Penis (tissue), 1 donor: ENCODE data around the gene FBLN5.

- PRO-cap = no peak
Measured at GRCh38 chr14:90553669-90554882, 157.2 kb downstream of the CALM1 start.

GRCh38 chr14:90676776-90677310 is 139.4 kb downstream of the TTC7B start:
- PRO-cap = no peak

- PRO-cap = unidirectional peak, plus-strand start at chr14:90697351
Measured at GRCh38 chr14:90696760-90697623, 119.2 kb downstream of the TTC7B start.

DNA sequence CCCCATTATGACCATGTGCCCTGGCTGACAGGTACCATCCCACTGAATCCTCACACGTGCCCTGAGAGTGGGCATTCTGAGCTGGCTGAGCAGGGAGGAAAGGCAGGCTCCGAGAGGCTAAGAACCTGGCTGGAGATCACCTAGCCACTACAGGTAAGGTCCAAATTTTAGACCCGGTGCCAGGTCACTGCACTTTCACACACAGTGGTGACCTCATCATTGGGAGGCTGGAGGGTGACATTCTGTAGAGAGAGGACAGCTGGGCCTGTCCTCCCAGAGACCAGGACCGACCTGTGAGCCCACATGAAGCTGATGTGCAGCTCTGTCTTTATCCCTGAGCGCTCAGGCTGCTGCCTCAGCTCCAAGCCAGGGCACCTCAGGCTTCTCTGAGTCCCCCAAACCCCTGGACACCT is 4.2 kb downstream of the TTC7B start:
- PRO-cap = no peak

GRCh38 chr14:90850507-90851002 is 34.3 kb upstream of the TTC7B start:
- PRO-cap = no peak

GRCh38 chr14:91090572-91091179 is 23.2 kb upstream of the DGLUCY start:
- PRO-cap = no peak

DNA sequence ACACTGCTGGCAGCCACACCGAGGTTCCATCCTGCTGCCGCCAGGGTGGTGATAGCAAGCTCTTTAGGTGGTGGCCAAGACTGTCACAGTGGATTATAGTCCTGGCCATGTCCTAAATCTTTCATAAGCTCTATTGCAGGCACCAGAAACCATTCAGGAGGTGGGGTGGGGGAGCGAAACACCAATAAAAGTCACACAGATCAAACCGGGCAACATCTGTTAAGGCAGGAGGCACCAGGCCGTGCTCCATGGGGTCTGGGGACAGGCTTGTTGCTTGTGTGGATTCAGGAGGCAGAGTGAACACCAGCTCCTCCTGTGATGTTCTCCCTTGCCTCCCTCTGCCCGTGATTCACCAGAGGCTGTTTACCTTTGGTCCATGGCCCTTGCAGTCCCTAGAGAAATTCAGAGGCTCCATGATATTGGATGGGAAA is 57.7 kb downstream of the DGLUCY start:
- PRO-cap = no peak

DNA sequence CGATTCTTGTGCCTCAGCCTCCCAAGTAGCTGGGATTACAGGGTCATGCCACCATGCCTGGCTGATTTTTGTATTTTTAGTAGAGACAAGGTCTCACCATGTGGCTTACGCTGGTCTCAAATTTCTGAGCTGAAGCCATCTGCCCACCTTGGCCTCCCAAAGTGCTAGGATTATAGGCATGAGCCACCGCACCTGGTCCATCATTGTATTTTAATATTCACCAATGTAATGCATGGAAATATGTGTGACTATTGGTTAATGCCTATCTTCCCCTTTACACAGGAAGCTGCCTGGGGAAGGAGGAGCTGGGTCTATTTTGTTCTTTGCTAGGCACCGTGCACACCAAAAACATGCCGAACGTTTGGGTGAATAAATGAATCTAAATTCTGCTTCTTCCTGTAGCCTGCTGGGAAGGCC is 5.2 kb upstream of the GPR68 start:
- PRO-cap = no peak

GRCh38 chr14:91252685-91253801 is 8.5 kb upstream of the GPR68 start:
- PRO-cap = bidirectional peak, plus-strand start at chr14:91253429, minus-strand start at chr14:91253504

- PRO-cap = unidirectional peak, plus-strand start at chr14:91324248
Measured at GRCh38 chr14:91323575-91324616, 79.4 kb upstream of the GPR68 start.

DNA sequence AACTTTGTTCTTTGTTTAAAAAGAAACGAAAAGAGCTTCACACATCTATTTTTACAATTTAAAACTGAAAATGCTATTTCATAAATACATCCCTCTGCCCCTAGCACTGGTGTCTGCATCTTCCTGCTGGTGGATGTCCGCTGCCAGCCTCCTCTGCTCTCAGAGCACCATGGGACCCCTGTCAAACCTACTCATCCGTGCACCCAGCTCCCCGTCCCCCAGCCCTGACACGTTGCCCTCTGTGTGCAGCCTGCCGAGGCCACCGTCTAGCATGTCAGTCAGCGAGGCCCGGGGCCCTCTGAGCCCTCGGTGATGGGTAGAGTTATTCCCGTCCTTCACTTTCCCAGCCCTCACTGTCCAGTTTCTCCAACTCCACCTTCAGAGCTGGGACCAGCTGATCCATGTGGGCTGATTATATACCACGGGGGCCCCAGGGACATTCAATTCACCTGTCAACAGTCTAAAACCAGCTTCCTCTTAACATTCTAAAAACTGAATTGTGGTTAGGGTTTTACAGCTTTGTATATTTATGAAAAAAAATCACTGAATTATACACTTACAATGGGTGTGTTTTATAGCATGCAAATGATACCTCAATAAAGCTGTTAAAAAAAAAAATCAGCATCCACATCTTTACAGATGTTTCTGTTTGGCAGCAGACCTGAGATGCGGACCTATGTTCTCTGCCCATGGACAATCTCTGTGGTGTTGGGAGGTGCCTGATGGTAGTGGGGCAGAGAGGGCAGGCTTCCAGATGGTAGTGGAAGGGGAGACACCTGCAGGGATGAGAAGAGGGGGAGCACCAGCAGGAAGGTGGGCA is 61.3 kb downstream of the CCDC88C start:
- PRO-cap = no peak

- PRO-cap = no peak
Measured at GRCh38 chr14:91374390-91375360, 42.9 kb downstream of the CCDC88C start.

- PRO-cap = no peak
Measured at GRCh38 chr14:91402361-91403328, 15.0 kb downstream of the CCDC88C start.

GRCh38 chr14:91464334-91465597 is 45.3 kb downstream of the PPP4R3A start:
- PRO-cap = no peak

DNA sequence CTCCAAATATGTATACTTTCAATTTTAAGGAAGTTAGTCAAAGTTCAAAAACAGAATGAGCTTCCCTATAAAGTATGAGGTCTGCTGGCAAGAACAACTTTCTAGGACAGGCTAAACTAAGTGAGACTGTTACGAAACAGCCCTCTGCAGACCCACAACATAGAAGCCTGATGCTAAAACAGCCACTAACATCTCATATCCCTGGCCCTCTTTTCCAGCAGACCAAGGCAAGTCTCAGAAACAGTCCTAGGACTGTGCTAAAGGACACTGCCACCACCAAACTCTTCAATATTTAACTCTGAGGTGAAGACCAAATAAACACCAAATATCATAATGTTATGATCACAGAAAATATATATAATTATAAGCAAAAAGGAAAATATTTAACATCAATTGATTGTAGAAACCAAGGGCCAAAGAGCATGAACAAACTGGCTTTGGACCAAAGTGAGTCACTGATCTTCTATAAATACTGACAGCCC is 27.7 kb downstream of the PPP4R3A start:
- PRO-cap = no peak

DNA sequence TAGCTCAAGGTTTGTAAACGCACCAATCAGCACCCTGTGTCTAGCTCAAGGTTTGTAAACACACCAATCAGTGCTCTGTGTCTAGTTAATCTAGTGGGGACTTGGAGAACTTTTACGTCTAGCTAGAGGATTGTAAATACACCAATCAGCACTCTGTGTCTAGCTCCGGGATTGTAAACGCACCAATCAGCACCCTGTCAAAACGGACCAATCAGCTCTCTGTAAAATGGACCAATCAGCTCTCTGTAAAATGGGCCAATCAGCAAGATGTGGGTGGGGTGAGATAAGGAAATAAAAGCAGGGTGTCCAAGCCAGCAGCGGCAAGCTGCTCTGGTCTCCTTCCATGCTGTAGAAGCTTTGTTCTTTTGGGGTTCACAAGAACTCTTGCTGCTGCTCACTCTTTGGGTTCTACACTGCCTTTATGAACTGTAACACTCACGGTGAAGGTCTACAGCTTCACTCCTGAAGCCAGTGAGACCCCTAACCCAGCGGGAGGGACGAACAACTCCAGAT is 68.6 kb upstream of the PPP4R3A start:
- PRO-cap = no peak

GRCh38 chr14:91744184-91744690 is 12.4 kb upstream of the CATSPERB start:
- PRO-cap = no peak

GRCh38 chr14:91831401-91831827 is 35.9 kb downstream of the TC2N start:
- PRO-cap = no peak

GRCh38 chr14:91946892-91947758 is at the start of gene FBLN5:
TSS of gene FBLN5 (minus strand) at chr14:91947694.
- PRO-cap = bidirectional peak, plus-strand start at chr14:91947181, minus-strand start at chr14:91946997; bidirectional peak, plus-strand start at chr14:91947350, minus-strand start at chr14:91947317; bidirectional peak, plus-strand start at chr14:91947806, minus-strand start at chr14:91947430

DNA sequence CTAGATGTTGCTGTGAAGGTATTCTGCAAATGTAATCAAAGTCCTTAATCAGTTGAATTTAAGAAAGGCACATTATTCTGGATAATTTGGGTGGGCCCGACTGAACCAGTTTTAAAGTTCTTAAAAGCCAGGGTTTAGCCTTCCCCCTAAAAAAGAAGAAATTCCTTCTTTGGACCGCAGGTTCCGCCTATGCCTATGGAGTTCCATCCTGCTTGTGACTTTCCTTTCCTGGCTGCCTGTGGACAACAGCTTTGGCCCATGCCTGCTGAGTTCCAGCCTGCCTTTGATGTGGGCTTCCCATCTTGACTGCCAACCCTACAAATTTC is 42.2 kb upstream of the FBLN5 start:
- PRO-cap = no peak